GM12891 (cell line): Measurements from ENCODE around the gene MRPL55.

DNA sequence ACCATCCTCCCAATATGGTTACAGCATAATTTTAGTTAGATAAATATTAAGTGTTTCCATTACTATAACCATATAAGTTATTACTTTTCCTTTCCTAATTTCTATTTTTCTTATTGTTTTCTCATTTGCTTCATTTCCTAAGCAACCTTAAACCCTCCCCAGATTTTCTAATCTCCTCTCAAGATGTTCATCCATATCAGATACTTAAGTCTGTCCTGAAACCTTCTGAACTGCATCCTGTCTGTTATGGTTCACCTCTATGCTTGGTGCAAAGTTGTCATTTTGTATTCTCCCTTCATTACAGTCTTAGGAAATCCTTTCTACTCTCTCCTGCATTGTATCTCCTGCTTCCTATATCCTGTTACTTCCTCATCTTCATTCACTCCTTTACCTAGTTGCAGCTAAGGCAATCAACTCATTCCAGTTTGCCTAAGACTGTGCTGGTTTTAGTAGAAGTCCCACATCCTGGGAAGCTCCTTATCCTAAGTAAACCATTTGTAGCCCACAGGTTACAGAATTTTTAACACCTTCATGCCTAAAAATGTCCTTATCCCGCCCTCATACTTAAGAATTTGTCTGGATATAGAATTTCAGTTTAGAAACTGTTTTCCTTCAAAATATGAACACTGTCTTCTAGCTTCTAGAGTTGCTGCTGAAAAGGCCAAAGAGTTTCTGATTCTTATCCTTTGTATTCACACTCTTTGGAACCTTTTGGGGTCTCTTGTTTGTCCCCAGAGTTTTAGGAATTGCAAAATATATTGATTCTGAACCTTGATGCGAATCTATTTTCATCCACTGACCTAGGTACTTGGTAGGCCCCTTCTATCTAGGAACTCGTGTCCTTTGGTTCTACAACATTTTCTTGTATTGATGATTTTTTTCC is 16.2 kb downstream of the CDC42BPA start:
- RRBS: no CpG with 5 or more reads among the region's 3 CpGs

- RRBS: no CpG with 5 or more reads among the region's 14 CpGs
Measured at GRCh38 chr1:227319098-227319753, 934 bp upstream of the CDC42BPA start.

DNA sequence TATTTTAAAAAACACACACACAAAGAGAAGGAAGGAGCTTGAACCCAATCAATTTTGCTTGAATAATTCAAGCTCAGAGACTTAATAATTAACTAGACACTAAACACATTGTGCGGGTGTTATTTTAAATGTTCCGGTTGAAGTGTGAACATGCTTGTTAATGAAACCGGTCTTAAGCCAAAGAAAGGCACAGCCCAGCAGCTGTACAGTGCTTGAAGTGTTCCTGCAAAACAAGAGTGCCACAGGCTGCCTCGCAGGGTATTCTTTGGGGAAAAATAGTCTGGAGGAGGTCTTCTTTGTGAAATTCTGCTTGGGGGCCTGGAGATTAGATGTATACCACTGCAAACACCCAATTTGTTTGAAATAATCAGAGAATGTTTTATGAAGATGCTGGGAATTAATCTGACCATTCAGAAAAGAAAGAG is 2.2 kb upstream of the CDC42BPA start:
- RRBS: no CpG with 5 or more reads among the region's 4 CpGs

DNA sequence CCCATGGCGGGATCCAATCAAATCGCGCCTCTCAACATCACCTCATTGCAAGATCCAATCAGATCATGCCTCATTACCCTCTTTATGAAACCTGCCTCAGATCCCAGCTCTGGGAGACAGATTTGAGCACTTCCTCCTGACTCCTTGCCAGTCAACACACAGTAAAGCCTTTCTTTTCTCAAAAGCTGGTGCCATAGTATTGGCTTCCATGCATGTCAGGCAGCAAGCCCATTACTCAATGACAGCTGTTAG is 41.9 kb downstream of the PRSS38 start:
- RRBS: no CpG with 5 or more reads among the region's 3 CpGs

DNA sequence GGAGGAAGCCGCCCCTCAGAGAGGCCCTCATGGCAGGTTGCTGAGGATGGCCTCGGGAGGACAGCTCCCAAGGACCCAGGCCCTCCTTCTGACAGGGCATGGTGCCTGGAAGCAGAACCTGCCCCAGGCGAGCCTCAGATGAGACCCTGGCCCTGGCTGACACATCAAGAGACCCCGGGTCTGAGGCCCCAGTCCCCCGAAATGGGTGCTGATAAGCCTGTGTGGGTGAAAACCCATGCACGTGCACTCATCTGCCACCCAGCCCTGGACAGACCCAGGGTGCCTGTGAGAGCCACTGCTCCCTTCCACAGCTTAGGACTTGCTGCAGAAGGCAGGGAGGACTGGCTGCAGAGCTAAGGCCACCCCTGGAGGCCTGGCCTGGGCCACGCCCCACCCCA is 33.8 kb downstream of the WNT9A start:
- RRBS: no CpG with 5 or more reads among the region's 7 CpGs

DNA sequence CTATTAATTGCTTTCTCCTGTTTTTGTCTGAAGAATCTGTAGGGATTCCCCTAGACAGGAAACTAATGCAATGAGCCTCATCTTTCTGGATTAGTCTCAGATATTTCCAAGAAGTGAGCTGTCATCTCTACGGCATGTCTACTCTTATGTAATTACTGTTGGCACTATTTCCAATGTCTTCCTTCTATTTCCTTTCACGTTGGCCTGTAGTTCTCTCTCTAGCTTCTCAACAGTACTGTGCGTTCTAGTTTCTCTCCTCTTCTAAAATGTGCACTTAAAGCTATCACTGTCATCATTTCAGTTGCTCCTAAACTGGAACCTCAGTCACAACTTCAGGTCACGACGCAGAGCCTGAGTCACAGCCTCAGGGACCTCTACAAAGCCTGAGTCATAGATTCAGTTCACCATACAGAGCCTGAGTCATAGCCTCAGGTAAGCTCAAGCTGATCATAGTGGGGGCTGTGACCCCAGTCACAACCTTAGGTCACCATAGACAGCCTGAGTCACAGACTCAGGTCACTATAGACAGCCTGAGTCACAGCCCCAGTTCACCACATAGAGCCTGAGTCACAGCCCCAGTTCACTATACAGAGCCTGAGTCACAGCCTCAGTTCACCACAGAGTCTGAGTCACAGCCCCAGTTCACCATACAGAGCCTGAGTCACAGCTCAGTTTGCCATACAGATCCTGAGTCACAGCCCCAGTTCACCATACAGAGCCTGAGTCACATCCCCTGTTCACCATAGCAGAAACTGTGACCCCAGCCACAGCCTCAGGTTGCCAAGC is 13.1 kb downstream of the WNT9A start:
- RRBS: no CpG with 5 or more reads among the region's 5 CpGs

- RRBS: no CpG with 5 or more reads among the region's 19 CpGs
Measured at GRCh38 chr1:228013188-228013683, 6.4 kb downstream of the WNT3A start.

GRCh38 chr1:228037517-228038379 is 30.9 kb downstream of the WNT3A start:
- RRBS: 4% methylated on average over 27 of the region's 76 CpGs

DNA sequence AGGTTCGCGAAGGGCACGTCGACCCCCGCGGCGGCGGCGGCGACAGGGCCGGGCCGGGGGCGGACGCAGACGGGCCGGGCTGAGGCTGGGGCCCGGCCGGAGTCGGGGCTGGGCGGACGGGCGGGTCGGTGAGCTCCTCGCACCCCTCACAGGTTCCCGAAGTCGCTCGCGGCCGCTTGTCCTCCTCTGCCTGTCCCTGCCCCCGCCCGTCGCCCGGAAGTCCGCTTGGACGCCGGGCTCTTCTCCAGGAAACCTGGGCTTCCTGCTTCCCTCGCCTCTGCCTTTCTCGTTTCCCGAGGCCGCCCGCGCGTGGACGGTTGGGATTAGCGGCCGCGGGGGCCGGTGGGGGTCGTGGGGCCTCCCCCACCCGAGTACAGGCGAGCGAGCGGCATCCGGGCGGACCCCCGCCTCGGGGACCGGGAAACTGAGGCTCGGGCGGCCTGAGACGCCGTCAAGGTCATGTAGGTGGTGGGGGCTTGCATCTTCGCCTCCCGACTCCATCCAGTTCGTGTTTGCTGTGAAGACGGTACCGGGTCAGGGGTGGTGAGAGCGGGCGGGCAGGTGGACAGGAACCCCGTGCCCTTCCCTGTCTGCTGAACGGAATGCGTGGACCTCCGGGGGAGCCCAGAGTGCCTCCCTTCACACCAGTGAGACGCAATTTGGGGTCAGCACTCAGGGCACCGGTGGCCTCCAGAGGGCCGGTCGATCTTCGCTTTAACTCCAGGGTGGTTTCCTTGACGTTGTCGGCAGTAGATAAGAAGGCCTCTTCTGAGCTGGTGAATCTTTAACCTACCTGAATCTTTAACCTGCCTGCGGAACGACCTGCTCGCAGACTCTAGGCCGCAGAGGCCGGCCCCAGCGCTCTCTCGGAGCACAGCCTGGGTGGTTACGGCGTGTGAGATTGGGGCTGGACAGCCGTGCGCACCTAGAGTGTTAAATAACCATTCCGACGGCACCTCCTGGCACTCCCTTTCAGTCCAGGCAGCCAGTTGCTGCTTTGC is 641 bp downstream of the ARF1 start:
- RRBS: 1% methylated on average over 24 of the region's 93 CpGs

GRCh38 chr1:228087145-228087816 is 4.8 kb downstream of the ARF1 start:
- RRBS: no CpG with 5 or more reads among the region's 3 CpGs

- RRBS: no CpG with 5 or more reads among the region's 10 CpGs
Measured at GRCh38 chr1:228108203-228108648, 873 bp downstream of the MRPL55 start.

DNA sequence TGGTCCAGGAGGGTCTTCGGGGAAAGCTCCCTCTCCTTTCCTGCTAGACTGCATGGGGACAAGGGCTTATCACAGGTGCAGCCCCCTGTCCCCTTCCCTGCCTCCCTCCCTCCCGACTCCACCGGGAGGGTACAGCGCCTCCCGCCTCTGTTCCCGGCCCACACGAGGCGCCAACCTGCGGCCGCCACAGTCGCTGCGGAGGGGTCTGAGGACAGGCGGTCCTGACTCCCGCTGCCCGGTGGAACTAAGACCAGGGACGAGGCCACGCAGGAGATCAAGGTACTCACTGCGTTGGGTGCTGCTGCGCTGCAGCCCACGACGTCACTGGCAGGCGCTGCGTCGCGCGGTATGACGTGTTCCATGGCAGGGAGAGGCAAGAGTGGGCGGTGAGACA is at the start of gene MRPL55:
Gene MRPL55 (minus strand): TSS at position 326 of the 394 bp plus-strand sequence.
- RRBS: 1% methylated on average over 8 of the region's 28 CpGs

DNA sequence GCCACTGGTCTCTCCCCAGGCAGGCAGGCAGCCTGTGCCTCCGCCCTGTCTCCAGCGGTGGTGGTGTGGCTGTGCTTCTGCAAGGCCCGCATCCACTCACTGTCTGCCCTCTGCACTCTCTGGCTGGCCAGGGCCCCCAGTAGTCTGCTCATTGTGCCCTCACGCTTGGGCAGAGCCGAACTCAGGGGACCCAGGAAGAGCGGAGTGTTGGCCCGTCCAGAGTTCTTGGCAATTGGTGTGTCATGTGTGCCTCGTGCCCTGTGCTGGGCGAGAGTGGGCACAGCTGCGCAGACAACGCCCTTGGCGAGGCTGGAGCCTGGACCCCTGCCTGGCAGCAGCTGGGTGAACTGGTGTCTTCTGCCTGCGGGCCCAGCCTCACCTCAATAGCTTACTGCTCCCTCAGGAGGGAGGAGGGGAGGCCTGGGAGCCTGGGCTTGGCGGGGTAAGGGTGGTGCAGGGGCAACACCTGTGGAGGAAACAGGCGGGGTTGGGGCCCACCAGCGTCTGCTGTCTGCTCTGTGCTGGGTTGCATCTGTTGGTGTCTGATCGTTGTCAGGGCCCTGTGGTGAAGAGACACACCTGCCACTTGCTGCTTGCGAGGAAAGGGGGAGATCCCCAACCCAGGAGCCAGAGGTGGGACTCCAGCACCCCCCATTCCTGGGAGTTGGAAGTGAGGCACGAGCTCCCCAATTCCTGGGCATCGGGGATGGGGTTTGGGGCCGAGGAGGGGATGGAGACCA is 2.2 kb downstream of the GUK1 start:
- RRBS: no CpG with 5 or more reads among the region's 21 CpGs

DNA sequence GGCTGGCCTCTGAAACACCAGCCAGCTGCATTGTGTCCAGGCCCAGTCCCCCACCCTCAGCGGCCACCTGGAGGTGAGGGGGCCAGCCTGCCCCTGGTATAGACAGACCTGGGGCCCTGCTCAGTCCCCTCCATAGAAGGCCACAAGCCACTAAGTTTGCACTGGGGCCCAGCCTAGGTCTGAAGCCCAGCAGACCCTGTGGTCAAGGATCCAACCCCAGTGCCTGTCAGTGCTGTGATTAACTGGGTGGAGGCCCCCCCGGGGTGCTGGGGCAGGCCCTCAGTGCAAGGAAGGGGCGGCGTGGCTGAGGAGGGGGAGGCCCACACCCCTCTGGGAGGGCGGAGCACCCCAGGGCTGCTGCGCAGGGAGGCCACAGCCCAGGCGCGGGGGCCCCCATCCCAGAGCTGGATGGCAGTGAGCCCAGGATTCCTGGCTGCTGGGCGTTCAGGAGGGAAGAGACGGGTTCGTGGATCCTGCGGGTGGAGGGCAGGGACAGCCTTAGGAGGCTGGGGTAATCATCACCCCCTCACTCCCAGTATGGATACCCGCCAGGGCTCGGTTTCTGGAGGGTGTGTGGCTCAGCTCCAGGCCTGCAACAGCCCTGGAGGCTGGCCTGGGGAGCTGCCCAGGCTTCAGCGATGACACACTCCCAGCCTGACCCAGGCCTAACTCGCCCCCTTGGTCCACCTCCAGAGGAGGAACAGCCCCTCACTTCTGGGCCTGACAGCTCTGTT is 793 bp downstream of the GJC2 start:
- RRBS: no CpG with 5 or more reads among the region's 16 CpGs

- RRBS: 93% methylated on average over 15 of the region's 21 CpGs
Measured at GRCh38 chr1:228217024-228217460, 9.2 kb downstream of the OBSCN start.

GRCh38 chr1:228249814-228250587 is 42.2 kb downstream of the OBSCN start:
- RRBS: no CpG with 5 or more reads among the region's 20 CpGs

GRCh38 chr1:228275715-228276465 is 68.0 kb downstream of the OBSCN start:
- RRBS: 3% methylated on average over 5 of the region's 62 CpGs

GRCh38 chr1:228276877-228277775 is 69.3 kb downstream of the OBSCN start:
- RRBS: 70% methylated on average over 2 of the region's 40 CpGs

GRCh38 chr1:228378191-228379203 is 28.1 kb downstream of the TRIM11 start:
- RRBS: 11% methylated on average over 18 of the region's 94 CpGs

DNA sequence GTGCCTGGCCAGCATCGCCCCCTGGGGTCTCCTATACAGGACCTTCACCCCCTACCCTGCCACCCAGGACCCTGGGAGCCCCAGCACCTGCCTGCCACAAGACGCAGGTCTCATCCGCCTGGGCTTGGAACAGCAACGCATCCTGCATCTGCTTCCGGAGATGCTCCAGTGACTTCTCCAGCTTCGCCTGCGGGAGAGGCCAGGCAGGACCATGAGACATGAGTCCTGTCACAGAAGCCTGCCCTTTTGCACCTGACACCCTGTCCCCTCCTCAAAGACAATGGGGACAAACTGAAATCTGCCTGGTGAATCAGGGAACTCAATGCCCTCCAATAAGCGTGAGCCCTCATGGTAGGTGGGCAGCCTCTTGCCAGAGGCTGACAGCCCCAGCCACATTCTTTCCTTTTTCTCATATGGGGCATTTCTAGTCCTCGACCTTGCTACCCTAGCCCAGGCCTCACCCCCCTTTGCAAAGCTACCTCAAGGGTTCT is 4.6 kb downstream of the TRIM11 start:
- RRBS: no CpG with 5 or more reads among the region's 9 CpGs